Hair follicle dermal papilla cell (primary cell): ENCODE results near the genes POLR2J3, ARMC10 and SLC26A5.

- CAGE, long polyA plus RNA = no peak
These were observed 125.3 kb downstream of the CUX1 start for GRCh38 chr7:101942820-101943077.

GRCh38 chr7:102024714-102025296 lies 207.4 kb downstream of the CUX1 start:
- CAGE, long polyA plus RNA = no peak

GRCh38 chr7:102039780-102040470 lies 222.5 kb downstream of the CUX1 start:
- CAGE, long polyA plus RNA = no peak

DNA sequence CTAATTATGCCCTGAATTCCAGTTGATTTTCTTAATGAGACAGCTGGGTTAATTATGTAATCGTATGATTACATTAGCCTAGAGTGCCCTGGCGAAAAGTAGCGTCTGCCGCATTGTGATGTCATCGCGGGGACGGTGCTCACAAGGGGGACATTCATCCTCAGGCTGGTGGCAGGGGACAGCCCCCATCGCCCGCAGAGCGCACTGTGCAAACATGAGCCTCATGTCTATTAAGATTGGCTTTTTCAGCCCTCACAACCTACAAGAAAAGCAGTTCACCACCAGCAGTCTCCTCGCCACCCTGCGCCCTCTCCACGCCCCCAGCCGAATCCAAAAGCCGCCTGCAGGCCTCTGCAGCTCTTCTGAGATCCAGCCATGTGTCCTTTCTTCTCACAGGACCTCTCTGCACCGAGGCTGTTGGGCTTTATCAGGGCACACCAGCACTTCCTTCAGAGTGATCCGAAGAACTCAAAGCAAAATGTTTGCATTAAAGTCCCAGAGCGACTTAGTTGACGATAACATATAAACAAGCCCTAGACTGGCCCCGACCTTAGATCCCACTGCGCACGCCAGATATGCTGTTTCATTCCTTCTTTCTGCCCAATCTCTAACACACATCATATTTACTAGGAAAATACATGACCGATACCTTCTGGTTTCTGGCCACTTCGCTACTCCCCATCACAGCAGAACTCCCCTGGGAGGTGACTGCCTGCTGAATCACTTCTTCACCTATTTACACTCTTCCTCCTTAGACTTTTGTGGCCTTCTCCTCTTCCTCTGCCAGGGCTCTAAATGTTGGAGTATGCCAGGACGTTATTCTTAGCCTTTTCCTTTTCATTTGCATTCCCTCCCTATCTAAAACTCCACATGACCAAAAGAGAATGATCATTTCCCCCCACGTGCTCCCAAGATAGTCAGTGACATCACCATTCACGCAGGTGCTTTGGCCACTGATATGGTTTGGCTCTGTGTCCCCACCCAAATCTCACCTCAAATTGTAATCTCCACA lies 206.0 kb upstream of the SH2B2 start:
- CAGE, long polyA plus RNA = no peak

- CAGE, long polyA plus RNA = no peak
These were observed 7.5 kb upstream of the SPDYE6 start for GRCh38 chr7:102363336-102364626.

DNA sequence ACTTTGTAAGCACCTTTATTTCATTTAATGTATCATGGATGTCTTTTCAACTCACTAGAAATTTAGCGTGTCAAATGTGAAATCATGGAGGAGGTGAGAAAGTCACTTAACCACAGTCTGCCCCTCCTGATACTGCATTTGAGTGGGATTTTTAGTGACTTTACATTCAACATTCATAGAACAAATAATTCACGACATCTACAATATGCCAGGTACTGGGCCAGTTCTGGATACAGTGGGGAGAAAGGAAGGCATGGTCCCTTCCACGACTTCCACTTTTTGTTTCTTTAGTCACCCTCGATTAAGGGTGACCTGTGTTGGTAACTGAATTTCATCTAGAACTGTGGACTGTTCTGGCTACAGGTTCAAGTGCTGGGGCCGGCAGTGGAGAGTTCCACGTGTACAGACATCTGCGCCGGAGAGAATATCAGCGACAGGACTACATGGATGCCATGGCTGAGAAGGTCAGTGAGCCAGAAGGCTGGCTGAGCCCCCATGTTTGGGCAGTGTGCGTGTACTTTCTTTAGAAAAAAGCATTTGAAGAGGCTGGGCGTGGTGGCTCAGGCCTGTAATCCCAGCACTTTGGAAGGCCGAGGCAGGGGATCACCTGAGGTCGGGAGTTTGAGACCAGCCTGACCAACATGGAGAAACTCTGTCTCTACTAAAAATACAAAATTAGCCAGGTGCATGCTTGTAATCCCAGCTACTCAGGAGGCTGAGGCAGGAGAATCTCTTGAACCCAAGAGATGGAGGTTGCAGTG lies 3.2 kb downstream of the PRKRIP1 start:
- CAGE, long polyA plus RNA = no peak

- CAGE, long polyA plus RNA = no peak
These were observed 7.0 kb upstream of the ORAI2 start for GRCh38 chr7:102426207-102426999.

- CAGE, long polyA plus RNA = no peak
These were observed 654 bp upstream of the ORAI2 start for GRCh38 chr7:102432568-102433274.

GRCh38 chr7:102572297-102572971 lies at the start of gene POLR2J3:
POLR2J3 (minus strand) TSS chr7:102572583.
- CAGE, long polyA plus RNA = no peak

GRCh38 chr7:102973099-102973992 lies 60.5 kb downstream of the LRRC17 start:
- CAGE, long polyA plus RNA = no peak

- CAGE, long polyA plus RNA = no peak
These were observed at the start of gene ARMC10 for GRCh38 chr7:103074431-103075252. ARMC10 (plus strand) TSS chr7:103075140.

DNA sequence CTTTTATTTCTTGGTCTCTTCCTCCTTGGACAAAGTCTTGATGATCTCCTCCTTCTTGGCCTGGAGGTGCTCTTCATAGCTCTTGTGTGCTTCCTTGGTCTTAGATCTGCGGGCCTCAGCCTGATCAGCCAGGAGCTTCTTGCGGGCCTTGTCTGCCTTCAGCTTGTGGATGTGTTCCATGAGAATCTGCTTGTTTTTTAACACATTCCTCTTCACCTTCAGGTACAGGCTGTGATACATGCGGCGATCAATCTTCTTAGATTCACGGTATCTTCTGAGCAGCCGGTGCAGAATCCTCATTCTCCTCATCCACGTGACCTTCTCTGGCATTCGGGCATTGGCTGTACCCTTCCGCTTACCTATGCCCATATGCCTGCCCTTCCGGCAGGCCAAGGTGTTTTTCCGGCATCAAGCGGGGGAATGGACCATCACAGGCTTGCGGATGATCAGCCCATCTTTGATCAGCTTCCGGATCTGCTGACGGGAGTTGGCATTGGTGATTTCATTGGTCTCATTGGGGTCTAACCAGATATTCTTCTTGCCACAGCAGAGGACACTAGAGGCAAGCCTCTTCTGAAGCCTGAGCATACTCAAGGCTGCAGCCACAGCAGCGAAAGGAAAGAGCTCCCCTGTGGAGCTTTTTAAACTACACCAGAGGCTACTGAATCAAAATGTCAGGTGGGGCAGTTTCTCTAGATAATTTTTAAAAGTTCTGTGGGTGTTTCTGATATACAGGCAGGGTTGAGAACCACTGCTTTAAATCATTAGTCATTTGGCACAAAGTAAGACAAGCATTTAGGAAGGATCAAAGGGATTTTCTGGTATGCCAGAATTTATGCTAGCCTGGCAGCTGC lies 7.3 kb downstream of the NAPEPLD start:
- CAGE, long polyA plus RNA = no peak

DNA sequence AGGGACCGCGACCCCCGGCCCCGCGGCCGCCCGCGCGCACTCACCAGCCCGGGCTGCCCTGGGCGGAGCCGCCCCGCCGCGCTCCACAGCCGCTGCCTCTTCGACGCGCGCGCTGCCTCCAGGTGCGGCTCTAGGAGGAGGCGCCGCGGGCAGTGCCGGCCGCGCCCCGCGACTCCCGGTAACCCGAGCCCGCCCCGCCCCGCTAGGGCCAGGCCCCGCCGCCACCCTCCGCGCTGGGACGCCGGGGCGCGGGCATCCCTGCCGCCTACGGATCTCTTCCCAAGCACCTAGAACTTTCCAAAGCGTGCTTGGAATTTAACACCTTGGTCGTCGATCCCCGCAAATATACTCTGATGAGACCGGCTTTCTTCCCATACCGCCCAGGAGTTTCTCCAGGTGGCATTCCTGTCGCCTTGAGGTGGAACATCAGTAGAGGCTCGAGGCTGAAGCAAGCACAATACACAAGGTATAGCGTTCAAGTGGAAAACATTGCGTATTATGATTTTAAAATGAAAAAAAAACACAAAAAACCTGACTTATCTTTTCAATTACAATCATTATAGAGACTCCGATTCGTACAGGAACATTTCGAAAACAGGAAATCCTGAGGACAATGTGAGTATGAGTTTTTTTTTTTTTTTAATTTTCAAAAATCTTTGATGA lies at the start of gene SLC26A5:
Gene SLC26A5 (minus strand): TSS at position 154 of the 663 bp plus-strand sequence.
- CAGE, long polyA plus RNA = no peak

GRCh38 chr7:104029713-104030037 lies 40.2 kb upstream of the RELN start:
- CAGE, long polyA plus RNA = no peak

GRCh38 chr7:104126281-104126904 lies 81.4 kb downstream of the ORC5 start:
- CAGE, long polyA plus RNA = no peak

DNA sequence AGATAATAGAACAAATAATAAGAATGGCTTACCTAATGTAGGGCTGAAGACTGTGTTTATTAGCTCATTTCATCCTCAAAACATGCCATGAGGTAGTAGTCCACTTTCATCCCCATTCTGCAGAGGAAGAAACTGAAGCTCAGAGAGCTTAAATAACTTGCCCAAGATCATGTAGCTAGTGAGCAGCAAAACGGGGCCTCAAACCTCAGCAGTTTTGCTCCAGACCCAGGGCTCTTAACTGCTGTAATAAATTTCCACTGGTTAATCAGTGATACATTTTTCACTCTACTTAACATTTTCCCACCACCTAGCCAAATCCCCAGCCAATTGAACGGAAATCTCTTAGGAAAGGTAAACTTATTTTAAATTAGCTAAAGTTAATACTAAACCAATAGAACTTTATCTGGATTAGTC lies 87.6 kb upstream of the KMT2E start:
- CAGE, long polyA plus RNA = no peak

GRCh38 chr7:104929122-104929442 lies 84.9 kb upstream of the KMT2E start:
- CAGE, long polyA plus RNA = no peak

DNA sequence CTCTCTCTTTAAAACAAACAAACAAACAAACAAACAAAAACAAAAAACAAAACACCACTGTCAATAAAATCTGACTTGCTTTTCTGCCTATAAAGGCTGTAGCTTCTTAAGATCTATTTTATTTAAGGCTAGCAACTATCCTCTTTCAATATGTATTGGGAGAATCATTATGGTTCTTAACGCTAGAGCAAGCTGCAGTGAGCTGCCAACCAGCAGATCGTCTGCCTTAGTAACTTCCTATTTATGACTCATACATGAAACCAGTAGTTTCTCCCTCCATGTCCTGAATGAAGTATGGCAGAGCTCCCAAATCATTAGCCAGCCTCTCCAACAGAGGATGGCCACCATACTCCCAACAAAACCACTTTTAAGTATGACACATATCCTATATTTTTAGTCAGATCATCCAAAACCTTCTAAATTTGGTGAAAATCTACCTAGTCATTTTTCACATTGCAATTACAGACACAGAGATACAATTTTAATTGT lies 163.5 kb downstream of the SRPK2 start:
- CAGE, long polyA plus RNA = no peak

DNA sequence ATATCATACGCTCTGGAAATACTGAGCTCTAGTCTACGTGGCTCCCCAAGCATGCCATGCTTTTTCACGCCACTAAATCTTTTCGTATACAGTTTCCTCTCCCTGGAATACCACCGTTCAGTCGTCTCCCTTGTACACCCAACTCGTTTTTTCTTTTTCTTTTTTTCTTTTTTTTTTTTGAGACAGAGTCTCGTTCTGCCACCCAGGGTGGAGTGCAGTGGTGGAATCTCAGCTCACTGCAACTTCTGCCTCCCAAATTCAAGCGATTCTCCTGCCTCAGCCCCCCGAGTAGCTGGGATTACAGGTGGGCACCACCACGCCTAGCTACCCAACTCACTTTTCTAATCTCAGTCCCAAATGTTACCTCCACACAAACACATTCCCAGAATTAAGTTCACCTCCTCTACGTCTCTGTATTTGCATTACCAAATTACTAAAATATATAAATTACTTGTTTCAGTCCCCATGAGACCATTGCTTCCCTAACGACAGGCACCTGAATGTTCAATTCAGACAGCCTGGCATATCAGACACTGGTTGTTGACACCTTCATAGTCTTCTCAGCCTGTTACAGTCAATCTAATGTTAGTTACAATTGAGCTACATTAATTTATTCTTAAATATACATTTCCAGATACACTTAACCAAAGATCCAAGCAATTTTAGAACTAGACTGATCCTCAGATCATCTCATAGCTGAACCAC lies 115.3 kb downstream of the SRPK2 start:
- CAGE, long polyA plus RNA = no peak

DNA sequence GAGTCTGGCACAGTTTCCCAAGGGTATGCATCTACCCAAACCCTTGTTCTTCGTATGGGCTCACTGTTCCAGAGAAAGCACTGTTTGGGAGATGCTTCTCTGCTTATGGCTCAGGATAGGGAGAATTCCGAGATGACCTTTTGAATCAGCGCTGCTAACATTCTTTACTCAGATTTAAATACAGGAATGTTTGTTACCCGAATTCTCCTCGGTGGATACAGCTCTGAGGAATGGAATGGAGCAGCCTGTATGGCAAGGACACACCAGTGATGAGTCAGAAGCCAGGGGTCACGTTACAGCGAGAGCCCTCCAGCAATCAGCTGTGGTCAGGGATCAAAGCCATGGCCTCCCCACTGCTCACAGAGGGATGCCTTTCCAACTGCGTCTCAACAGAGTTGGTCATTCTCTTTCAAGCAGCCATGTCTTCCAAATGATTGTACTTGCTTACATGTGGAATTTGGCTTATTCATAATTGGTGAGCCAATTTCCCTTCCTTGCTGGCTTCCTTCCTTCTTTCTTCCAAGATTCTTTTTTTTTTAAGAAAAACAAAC lies 100.4 kb downstream of the ATXN7L1 start:
- CAGE, long polyA plus RNA = no peak